ENCODE data around the gene KRTAP10-6.

GRCh38 chr21:44592304-44592552, at the start of gene KRTAP10-6:
TSS of gene KRTAP10-6 (minus strand) at chr21:44592505.
- PRO-cap: no peak
- RAMPAGE, long total RNA, 4 experiments: no peak in any of the 4 experiments

- PRO-cap: no peak
- RAMPAGE, long total RNA, 4 experiments: no peak in any of the 4 experiments
Measured at GRCh38 chr21:44709927-44710529, 1.3 kb downstream of the TSPEAR start.

- PRO-cap: unidirectional peak, minus-strand start at chr21:44842403
- RAMPAGE, long total RNA, 4 experiments: no peak in any of the 4 experiments
Measured at GRCh38 chr21:44842174-44842566, 24.3 kb upstream of the SUMO3 start.

GRCh38 chr21:44855512-44856859, 17.5 kb downstream of the PTTG1IP start:
- PRO-cap: no peak
- RAMPAGE, long total RNA, 4 experiments: start-site peak on the minus strand in 2 of 4 experiments, at chr21:44856286-44856448 at its widest, 321 to 577 reads per replicate

- PRO-cap: no peak
- RAMPAGE, long total RNA, 4 experiments: start-site peak on the minus strand in 1 of 4 experiments, at chr21:44865383-44865444 at its widest, 32 reads per replicate
Measured at GRCh38 chr21:44865289-44865682, 8.2 kb downstream of the PTTG1IP start.

- PRO-cap: no peak
- RAMPAGE, long total RNA, 4 experiments: no peak in any of the 4 experiments
Measured at GRCh38 chr21:44868747-44869143, 4.7 kb downstream of the PTTG1IP start.

DNA sequence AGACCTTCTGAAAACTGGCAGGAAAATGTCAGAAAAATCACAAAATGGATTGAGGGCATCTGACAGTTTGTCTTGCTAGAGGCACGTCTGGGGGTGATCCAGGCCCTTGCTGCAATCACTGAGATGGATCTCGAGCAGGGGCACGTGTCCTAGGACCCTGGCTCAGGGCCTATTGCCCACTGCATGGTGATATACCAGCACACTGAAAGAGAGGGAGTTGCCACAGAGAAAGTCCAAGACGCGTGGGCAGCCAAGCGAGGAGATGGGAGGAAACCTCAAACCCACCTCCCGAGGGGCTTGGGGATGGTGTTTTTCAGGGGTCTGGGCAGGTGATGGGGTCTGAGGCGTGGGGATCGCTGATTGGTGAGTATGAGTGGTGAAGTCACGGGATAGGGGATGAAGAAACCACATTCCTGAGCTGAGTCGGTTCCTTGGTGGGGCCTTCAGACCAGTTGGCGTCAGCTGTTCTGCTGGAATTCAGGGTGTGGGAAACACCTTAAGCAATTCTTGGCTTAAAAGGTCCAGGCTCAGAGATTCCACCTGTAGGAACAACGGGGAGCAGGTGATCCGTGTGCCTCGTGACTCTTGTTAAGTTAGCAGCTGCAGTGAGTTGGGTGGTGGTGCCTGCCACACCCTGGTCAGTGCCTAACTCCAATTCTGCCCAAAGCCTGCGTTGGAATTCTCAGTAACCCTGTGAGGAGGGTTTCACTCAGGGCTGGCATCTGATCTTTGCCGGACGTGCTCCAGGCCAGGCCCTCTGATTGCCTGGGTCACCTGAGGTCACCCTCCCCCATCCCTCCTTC, 8.8 kb upstream of the PTTG1IP start:
- PRO-cap: no peak
- RAMPAGE, long total RNA, 4 experiments: no peak in any of the 4 experiments

- PRO-cap: no peak
- RAMPAGE, long total RNA, 4 experiments: no peak in any of the 4 experiments
Measured at GRCh38 chr21:44888809-44889604, 15.5 kb upstream of the PTTG1IP start.

GRCh38 chr21:44911829-44912436, 8.8 kb downstream of the ITGB2 start:
- PRO-cap: no peak
- RAMPAGE, long total RNA, 4 experiments: no peak in any of the 4 experiments

DNA sequence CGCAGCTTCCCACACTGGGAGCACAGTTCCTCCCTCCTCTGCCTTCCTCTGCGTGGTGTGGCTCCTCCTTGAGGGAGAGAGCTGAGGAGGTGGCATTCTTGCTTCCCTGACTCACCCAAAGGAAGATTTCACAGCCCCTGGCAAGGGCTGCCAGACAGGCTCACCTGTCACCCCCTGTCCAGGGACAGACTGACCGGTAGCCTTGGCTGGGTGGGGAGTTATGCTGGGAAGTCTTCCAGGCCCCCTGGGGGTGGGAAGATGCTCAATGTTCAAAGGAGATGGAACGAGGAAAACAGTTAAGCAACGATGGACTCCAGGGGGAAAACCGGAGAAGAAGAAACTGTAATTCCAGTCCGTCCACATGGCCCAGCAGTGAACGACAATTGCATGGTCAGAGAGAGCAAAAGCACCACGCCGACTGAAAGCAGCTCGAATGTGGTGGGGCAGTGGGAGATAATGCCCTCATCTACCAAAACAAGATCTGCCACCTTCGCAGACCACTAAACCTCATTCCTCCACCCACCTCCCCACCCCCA, 7.4 kb upstream of the ITGB2 start:
- PRO-cap: no peak
- RAMPAGE, long total RNA, 4 experiments: no peak in any of the 4 experiments

DNA sequence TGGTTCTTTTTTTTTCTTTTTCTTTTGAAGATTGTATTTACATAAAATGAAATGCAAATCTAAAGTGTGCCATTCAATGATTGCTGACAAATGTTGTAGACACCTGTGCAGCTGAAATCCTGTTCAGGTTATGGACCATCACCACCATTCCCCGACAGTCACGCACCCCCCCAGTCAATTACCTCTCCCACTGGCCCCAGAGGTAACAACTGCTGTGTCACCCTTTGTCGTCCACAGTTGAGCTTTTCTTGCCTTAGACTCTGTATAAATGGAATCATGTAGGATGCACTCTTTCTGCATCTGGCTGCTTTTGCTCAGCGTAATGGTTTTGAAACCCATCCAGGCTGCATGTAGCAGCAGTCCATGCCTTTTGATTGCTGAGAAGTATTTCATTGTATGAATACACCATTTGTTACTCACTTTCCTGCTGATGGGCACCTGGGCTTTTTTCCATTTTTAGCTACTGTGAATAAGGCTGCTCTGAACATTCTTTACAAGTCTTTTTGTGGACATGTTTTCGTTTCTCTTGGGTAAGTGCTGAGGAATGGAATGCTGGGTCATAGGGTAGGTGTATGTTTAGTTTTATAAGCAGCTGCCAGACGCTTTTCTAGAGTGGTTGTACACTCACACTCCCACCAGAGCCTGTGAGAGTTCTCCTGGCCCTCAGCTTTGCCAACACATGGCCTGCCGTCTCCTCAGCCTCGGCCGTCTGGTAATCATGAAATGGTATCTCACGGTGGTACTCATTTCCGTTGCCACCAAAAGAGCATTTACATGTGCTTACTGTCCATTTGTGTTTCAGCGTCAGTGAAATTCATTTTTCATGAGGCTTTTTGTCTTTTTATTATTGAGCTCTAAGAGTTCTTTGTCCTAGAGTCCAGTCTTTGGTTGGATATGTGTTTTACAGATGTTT, 22.6 kb downstream of the SLX9 start:
- PRO-cap: no peak
- RAMPAGE, long total RNA, 4 experiments: no peak in any of the 4 experiments

- PRO-cap: no peak
- RAMPAGE, long total RNA, 4 experiments: no peak in any of the 4 experiments
Measured at GRCh38 chr21:45029576-45030252, 44.7 kb upstream of the ADARB1 start.

DNA sequence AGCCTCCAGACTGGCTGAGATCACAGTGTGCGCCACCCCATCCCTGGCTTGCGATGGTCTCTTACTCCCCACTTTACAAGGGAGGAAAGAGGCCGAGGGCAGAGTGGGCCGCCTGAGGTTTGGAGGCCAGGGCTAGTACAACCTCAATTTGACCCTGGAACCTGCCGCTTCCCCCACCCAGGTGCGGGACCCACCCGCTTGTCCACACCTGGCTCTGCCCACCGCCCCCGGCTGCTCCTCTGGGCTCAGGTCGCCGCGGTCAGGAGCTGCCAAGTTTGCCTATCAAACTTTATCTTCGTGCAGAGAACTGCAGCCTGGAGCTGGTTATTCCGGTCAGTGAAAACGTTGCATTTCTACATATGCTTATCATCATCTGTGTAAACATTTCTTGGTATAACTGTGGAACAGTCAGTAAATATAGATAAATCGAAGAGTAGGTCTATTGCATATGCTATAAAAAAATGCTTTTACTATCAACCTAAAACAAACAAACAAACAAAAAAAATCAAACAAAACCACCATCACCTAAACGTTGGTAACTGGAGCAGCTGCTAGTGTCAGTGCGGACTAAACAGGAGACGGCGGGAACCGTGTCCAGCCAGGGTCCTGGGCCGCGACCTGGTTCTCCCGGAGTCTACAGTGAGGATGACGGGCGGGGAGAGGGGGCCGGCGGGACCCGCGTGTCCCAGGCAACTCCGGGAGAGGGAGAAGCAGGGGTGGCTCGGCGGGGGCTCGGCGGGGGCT, 943 bp upstream of the ADARB1 start:
- PRO-cap: unidirectional peak, plus-strand start at position 576 of the sequence
- RAMPAGE, long total RNA, 4 experiments: no peak in any of the 4 experiments

DNA sequence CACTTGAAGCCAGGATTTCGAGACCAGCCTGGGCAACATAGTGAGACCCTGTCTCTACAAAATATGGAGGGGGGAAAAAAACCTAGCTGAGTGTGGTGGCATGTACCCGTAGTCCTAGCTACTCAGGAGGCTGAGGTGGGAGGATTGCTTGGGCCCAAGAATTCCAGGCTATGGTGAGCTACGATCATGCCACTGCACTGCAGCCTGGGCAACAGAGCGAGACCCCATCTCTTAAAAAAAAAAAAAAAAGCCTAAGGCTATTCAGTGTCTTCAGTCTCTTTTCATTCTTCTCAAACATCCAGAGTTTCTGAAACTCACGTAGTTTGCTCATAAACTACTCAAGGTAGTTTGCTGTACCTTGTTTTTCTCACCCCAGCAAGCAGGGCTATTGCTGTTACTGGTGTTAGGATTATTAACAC, 37.9 kb downstream of the POFUT2 start:
- PRO-cap: no peak
- RAMPAGE, long total RNA, 4 experiments: no peak in any of the 4 experiments

GRCh38 chr21:45288220-45289083, 757 bp upstream of the POFUT2 start:
- PRO-cap: no peak
- RAMPAGE, long total RNA, 4 experiments: no peak in any of the 4 experiments

DNA sequence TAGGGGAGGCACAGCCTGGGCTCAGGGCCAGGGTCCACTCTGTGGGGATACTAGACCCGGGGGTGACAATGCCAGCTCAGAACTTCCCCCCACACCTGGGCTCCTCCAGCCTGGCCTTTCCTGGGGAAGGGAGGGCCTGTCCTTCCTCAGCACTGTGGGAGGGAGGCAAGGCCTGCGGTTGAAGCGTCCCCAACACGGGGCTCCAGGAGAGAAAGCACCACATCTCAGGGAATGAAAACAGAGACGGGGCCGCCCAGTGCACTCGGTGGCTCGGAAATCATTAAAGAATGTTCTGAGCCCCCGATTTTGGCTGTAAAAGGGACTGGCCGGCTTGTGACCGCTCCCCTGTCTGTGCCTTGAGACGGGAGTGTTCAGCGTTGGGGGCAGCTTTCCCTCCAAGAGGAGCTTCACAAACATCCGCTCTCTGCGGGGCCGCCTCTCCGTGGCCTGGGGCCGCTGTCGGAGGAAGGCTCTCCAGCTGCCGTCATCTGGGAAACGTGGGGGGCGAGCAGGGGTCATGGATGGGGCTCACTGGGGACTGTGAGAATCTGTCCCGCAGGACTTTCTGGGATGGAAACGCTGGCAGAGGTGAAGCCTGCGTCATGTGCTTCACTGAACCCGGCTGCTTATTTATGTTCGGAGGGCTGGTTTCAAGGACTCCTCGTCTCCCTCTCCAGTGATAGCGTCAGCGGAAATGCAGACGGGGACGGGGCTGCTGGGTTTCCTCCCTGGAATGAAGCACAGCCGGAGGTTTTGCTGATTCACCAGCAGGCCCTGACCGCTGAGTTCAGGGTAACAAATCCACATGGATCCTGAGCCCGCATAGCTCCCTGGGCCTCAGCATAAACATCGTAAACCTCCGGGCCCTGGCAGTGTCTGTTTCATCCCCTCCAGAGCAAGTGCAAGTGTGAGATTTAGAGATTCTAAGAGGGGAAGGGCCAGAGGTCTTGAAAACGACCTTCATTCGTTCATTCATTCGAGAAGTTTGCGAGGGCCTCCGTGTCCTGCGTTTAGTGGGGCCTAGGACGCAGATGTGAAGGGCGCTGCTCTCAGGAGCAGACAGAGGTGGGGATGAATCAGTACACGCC, 6.8 kb upstream of the POFUT2 start:
- PRO-cap: bidirectional peak, plus-strand start at position 784 of the sequence, minus-strand start at position 624 of the sequence
- RAMPAGE, long total RNA, 4 experiments: no peak in any of the 4 experiments

GRCh38 chr21:45309062-45309960, 21.6 kb upstream of the POFUT2 start:
- PRO-cap: unidirectional peak, minus-strand start at chr21:45309152
- RAMPAGE, long total RNA, 4 experiments: no peak in any of the 4 experiments

GRCh38 chr21:45351202-45351656, 53.7 kb upstream of the COL18A1 start:
- PRO-cap: no peak
- RAMPAGE, long total RNA, 4 experiments: no peak in any of the 4 experiments

GRCh38 chr21:45405493-45405764, 464 bp downstream of the COL18A1 start:
- PRO-cap: bidirectional peak, plus-strand start at chr21:45405668, minus-strand start at chr21:45405530
- RAMPAGE, long total RNA, 4 experiments: no peak in any of the 4 experiments

GRCh38 chr21:45430859-45431462, 26.0 kb downstream of the COL18A1 start:
- PRO-cap: no peak
- RAMPAGE, long total RNA, 4 experiments: no peak in any of the 4 experiments